ENCODE data around the gene SLC22A23.

- PRO-cap: bidirectional peak, plus-strand start at chr6:2849068, minus-strand start at chr6:2848902
Measured at GRCh38 chr6:2848734-2849201, 7.1 kb upstream of the SERPINB1 start.

DNA sequence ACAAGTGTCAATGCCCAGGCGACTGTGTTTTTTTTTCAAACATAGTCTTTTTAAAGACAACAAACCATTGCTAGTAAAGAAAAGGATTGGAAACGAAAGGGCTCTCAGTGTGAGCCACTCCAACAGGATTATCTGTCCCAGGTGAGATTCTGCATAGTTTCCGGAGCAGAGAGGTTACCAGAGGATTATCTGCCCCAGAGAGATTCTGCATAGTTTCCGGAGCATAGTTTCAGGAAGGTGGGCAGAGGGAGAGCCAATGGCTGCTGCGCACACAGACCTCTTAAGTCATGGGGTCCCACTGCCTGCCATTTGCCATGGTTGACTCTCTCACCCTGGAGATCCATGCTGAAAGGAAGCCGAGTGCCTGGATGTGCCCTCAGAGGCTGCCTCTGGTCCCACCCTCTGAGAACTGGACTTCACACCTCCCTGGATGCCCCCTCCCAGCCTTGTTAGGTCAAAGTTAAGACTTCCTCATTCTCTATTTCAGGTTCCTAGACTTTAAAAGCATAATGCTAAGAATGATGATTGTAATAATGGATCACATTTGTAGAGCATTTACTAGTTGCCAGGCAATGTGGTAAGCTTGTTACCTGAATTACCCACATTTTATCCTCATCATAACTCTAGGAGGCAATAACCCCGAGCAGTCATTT lies 12.1 kb downstream of the SERPINB9 start:
- PRO-cap: no peak

DNA sequence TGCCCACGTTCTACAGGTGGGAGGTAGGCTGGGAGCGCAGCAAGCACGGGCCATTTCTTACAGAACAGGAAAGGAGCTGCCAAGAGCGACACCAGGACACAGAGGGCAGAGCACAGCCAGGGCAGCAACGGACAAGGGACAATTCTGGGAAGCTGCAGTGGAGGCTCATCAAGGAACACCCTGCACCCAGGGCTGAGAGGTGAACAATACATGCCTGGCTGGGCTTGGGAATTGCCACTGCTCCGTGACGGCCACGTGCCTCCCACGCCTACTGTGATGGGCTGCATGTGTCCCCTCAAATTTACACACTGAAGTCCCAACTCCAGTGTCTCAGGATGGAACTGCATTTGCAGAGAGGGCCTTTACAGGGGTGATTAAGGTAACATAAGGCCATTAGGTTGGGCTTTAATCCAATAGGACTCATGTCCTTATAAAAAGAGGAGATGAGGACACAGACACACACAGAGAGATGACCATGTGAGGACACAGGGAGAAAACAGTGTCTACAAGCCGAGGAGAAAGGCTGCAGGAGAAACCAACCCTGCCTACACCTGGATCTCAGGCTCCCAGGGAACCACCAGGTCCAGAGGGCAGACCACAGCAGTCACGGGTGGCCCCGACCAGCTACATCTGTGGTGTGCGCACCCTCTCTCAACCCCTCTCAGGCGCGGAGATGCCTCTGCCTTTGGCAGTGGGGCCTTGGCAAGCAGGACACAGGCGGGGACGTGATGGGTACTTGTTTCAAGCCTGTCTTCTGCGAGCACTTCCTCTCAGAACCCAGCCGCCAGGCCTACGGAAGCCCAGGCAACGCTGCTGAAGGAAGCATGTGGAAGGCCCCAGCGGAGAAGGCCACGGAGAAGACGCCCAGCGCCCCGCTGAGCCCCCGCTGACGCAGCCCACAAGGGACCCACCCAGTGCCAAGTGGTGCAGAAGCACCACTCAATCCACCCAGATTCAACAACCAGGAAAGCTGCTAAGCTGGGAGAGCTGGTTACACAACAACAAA lies 13.3 kb downstream of the SERPINB6 start:
- PRO-cap: no peak

DNA sequence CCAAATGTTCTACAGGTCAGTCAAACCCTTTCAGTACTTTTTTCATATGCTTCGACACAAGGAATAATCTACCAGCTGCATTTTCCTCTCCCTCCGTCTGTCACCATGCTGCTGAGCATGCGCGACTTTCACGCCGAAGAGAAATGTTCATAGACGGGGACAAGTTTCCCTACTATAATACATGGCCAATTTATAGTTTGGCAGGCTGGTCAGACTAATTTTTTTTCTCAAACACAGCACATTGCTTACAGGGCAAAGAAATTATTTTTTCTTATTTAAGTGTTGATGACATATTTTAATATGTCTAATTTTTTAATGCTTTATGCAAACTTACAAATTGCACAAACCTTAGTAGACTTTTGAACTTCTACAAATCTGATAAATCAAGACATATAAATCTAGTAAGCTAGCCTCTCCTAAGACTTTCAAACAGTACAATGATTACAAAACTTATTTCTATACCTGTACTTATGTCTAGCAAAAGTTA lies 6.1 kb downstream of the SERPINB6 start:
- PRO-cap: no peak

DNA sequence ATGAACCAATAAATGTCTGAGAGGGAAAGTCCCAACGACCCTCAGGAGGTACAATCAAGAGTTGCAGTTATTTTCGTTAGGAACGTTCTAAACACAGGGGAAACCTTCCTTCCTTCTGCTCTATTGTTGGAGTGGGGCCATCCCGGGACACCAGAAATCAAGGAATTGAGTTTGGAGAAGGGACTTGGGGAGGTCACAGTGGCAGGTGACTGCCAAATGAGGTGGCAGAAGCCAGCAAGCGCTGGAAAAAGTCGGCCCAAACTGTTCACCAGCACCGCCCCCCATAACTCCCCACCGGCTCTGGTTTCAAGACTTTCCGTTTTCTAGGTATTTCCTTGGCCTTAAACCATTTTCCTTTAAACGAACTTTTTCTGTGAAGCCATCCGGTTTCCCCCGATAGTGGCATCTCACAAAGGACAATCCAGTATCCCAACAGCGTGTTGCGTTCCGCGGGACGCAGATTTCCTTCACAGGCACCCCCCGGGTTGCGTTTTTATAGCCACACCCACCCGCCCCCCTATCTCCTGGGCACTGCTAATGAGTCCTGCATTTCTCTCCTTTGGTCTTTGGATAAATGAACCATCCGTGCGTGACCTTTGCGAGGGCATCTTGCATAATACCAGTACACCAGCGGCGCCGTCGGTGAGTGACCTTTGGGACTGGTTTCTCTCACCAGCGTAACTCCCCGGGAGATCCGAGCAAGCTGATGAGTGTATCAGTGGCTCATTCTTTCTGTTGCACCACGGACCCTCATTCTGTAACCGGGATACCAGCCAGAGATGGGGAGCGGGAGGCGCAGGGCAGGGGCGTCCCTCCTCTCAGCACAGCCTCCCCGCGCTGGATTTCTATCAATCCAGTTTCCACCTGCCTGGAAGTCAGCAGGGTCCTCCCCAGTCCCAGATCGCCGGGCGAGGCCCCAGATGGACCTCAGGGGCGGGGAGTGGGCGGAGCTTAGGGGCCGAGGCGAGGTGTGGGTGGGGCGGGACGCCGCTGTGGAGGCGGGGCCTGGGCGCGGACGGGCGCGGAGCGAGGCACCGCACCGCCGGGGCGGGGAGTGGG lies 647 bp upstream of the NQO2 start:
- PRO-cap: bidirectional peak, plus-strand start at position 632 of the sequence, minus-strand start at position 561 of the sequence; bidirectional peak, plus-strand start outside the sequence, minus-strand start at position 922 of the sequence

GRCh38 chr6:3136987-3137908 lies 18.7 kb downstream of the BPHL start:
- PRO-cap: no peak

DNA sequence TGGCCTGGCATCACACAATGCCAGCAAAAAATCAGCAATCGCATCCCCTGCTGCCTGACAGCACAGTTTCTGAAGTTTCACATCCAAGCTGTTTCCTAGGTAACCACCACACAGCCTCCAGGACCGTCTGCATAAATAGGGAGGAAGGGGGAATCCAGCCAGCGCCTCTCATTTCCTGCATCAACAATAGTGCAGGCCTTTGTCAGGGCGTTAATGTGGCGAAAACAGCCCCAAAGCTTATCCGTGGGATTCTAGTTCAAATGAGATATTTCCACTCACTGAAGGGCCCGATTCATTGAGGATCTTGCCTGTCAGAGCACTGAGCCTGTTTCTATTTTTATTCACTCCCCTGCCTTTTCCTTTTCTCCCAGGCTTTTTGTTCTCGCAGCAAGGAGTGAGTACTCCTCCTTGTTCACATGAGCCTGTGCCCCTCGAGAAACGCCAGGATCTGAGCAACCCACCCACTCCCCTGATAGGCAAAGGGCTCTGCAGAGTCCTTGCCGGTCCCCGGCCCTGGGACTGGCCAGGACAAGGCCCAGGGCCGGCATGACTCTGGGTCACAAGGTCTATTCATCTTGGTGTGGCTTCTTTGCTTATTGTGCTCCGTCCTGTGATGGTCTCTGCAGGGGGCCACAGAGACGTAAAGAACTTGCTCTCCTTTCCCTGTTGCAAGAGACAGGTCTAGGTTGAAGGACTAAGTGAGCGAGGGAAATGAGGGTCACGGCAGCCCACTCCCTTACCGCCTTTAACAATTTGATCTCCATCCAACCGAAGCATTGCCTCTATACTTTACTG lies 32.6 kb downstream of the TUBB2B start:
- PRO-cap: no peak

- PRO-cap: no peak
Measured at GRCh38 chr6:3282164-3282389, 23.3 kb downstream of the PSMG4 start.

DNA sequence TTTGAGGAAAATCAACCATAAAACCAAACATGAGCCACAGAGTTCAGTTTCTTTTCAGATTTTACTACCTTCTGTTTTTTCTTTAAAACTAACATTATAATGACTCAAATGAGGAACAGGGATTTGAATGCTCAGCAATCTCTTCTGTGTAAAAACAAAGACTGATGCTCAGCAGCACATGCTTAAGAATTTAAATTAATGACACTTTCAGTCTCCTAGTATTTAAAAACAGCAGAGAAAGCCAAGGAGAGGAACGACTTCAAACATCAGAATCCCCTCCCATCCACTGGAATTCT lies 72.8 kb downstream of the PSMG4 start:
- PRO-cap: no peak

DNA sequence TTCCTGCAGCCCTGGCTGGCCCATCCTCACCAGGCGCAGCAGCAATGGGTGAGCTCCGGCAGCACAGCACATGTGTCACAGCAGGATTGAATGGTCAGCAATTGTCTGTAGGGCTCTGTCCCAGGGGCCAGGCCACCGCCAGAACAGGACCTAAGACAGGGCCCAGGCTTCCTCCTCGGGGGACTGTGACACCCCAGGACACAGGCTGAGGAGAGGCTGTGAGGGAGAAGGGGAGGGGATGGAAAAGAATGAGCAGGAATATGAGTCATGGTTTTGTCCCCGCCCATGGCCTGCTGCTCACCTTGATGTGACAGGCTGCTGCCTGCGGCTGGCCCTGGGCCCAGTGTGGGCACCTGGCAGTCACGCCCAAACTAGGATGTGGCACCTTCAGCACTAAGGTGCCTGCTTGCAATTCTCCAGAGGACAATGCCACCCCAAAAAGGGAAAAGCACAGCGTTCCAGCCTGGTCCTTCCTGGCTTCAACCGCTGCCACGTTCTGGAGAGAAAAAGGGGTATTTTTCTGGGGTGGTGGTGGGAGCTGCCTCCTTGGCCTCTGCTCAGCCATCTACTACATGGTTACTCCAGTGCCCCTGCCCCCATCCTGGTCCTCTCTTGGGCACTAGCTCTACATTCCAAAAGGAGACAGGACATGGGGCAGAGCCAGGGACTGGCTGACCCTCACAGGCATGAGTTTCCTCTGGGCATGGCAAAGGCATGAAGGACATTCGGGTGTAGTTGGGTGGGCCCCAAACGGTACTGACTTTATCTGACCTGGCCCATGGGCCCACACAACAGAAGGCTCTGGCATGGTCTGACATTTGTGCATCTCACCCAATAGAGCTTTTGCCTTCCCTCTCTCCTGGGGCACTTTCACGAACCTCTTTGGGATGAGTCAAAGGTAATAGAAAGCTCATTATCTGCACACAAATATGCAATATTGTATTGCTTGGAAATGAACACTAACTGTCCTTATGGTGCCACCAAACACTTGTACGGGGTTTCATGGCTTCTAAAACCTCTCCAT lies 93.3 kb downstream of the SLC22A23 start:
- PRO-cap: unidirectional peak, minus-strand start at position 177 of the sequence; bidirectional peak, plus-strand start at position 411 of the sequence, minus-strand start at position 177 of the sequence

DNA sequence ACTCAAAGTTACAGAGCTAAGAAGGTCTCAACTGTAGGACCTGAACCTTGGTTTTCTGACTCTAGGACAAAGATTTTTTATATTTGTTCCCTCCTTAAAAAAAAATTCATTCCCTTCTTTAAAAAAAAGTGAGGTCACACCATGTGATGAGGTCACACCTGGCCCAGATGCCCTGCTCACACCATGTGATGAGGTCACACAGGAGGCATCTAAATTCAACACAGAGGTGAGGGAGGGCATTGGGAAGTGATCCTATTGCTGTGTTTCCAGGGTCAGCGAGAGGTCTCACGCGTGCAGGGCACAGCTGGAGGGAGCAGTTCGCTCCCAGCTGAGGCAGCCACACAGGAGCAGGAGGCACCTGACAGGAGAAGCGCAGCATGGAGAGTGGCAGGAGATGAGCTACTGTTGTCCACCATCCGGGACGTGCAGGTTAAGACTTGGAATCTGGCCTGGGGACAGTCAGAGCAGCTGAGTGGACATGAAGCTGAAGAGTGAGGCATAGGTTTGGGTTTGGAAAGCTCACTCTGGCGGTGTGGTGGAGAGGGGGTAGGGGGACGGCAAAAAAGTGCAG lies 92.4 kb downstream of the SLC22A23 start:
- PRO-cap: no peak

DNA sequence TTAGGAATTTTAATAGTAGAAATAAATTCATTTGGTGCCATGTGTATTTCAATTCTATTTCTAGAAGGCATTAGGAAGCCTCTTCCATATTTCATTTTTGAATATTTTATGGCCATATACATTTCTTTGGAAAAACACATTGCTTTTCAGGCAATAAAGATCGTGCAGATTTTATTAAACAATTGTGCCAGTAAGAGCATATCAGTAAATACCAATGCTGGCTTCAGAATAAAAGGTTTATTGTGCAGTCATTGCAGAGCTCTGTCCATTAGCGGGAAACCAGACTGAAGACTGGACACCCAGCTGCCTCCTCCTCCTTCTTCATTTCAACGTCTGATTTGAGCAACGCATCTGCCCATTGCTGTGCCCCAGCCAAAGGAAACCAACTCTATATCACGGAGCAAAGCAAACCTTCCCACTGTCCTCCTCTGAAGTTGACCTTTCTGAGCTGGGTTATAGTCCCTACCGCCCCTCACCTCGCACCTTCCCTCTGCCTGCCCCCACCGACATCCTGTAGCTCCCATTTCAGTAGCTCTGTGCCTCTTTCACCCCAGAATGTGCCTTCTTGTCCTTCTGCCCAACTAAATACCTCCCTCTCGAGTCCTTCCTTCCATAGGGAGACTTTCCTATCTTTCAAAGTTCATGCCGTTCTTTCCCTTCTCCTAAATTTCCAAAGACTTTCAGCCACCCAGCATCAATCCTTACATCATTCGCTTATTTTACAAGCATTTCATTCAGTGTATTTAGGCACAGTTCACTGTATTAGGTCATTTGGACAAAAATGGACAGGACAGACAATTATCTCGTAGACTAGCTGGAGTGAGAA lies 80.7 kb downstream of the SLC22A23 start:
- PRO-cap: no peak

DNA sequence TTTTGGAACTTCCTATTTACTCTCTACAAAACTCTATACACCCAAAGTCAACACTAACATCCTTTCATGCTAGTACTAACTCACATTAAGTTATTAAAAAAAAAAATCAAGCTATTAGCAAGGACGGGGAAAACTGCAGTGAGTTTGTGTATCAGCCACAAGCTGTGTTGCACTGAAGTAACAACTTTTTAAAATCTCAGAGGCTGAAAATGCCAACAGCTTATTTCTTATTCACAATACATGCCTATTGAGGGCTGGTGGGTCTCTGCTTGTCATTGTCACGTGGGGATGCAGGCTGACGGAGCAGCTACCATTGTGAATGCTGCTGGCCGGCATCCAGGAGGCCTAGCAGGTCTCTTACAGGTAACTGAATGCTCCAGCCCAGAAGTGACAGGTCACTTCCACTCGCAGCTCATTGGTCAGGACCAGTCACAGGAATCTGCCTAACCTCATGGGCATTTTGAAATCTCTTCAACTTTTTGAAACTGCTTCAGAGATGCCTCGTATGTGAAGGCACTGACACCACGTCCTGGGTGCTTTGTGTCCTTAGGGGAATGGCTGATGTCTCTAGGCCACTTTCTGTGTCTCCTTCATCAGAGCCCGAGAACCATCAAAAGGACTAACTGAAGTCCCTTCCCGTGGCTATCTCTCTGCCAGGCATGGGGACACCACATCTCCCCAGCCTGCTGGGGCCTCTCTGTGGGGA lies 76.1 kb downstream of the SLC22A23 start:
- PRO-cap: no peak

GRCh38 chr6:3405511-3406162 lies 51.2 kb downstream of the SLC22A23 start:
- PRO-cap: unidirectional peak, minus-strand start at chr6:3405844

DNA sequence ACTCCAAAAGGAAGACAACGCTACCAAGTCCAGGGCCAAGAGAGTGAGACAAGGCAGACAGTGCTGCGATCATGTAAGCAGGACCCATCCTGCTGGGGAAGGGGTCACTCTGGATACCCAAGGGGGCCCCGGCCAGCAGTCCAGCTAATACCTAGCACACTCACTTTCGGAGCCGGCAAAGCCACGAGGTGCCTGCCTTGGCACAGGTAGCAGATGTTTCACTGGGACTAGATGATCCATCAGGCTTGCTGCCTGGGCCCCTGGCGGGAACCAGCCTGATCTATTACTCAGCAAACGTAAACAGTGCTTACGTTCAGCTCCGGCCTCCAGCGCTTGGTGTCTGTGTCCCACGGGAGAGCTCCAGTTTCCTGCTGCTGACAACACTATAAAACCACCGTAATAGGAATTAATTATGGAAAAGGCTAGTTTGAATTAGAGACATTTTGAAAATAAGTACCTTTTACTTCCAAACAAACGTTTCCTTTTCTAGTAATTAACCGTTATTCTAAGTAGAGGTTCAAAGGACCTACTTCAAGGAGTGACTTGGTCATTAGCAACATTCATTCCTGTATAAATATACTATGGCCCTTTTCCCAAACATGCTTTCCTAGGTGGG lies 18.6 kb downstream of the SLC22A23 start:
- PRO-cap: no peak

GRCh38 chr6:3456669-3457580 lies at the start of gene SLC22A23:
Gene SLC22A23, minus strand, starts transcription at chr6:3457050.
- PRO-cap: bidirectional peak, plus-strand start at chr6:3457251, minus-strand start at chr6:3457078

DNA sequence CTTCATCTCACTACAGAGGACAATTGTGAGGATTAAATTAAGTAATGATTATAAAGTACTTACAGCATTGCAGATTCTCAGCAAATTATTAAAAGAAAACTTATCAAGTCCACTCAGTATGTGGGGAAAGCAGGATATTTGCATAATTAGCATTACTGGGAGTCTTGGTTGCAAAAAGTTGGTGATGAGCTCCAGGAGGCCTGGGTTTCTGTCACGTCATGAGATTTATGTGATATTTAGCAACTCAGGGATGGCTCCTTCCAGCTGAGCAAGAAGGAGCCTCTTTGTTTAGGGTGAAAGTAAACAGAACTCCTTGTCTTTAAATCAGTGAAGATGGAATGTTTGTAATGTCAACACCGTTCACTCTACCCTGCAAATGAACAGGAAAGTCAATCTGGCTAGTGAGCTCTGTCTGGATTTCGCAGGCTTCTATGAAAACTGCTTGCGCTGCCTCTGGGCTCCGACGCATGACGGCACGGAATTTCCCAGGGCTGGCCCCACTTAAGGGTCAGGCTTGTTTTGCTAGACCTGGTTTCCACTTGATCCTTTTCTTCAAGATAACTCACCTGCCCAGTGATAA lies 86.9 kb downstream of the PXDC1 start:
- PRO-cap: no peak

DNA sequence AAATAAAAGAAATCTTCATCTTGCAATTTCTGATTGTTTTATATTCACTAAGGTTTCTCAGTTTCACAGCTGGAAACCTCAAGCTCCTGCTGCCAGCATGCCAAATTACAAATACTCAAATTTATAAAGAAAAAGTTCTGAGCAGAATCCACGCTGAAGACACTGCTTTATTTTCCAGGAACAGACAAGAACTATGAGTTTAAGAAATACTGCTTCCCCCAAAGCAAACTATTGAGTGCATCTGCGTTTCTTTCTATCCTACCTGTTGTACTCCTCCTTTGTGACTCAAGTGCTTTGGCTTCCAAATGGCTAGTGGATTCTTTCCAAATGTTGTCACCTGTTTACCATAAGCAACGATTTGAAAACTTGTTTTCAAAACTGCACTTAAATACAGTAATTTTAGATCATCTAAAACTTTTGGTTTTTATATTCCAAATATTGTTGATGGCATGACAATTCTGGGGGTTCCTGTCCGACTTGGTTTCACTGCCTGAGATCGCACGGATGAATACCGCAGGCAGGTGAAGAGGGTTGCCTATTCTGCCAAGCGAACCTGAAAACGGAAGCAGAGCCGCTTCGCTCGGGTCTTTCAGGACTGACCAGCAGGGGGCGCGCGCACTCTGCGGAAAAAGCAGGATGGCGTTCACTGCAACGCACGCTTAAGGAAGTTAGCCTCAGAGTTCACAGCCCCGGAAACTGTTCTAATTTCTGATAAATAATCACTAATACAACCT lies 9.4 kb downstream of the PXDC1 start:
- PRO-cap: no peak

- PRO-cap: no peak
Measured at GRCh38 chr6:3796208-3796829, 44.8 kb upstream of the PXDC1 start.

DNA sequence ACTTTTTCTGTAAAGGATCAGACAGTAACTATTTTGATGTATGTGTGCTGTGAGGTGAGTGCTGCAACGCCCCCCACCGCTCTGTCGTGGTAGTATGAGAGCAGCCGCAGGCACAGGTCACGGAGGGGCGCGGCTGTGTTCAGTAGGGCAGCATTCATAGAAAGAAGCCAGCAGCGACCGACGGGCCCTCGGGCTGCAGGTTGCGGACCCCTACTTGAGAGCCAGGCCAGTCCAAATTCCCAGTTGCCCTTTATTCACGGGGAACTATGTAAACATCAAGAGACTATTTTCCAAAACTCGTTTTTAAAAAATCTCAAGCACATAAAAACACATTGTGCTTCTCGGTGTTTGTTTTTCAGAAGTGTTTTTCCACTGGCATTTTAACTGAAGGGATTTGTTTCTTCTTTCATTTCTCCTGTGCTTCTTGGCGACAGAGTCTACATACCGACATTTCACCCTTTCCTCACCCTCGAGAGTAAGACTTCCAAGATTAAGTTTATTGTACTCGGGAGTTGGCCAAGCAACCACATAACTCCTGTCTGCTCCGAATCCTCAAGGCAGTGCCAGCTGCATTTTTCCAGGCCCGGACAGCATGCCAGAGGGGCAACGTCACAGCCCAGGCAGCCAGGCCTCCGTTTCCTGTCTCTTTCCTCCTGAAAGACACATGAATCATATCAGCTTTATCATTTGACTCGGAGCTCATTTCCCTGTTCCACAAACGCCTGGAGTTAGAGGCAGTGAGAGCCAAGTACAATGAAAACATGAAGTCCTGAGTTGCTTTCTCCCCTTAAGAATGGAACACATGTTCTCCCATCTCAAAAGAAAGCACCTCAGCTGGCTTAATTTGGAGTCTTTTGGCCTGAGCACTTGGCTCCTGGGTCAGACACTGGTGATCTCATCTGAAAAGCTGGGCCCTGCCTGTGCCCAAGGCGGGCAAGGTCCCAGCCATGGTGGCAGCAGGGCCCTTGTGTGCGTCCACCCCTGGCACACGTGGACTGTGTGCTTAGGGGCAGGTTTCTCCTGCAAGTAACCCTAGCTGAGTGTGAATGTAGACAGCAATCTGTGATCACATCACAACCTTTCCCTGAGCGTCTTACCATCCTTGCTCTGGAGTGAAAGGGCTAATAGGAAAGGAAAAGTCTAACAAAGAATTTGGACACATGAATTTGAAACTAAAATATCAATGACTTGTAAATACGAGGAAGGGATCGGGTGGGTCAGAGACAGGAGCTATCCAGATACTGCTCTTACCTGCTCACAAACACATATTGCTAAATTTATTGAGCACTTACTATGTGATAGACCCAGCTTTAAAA lies 23.2 kb upstream of the FAM50B start:
- PRO-cap: no peak